Right cardiac atrium (tissue), 1 donor: ENCODE measurements around a stretch of chr12.

DNA sequence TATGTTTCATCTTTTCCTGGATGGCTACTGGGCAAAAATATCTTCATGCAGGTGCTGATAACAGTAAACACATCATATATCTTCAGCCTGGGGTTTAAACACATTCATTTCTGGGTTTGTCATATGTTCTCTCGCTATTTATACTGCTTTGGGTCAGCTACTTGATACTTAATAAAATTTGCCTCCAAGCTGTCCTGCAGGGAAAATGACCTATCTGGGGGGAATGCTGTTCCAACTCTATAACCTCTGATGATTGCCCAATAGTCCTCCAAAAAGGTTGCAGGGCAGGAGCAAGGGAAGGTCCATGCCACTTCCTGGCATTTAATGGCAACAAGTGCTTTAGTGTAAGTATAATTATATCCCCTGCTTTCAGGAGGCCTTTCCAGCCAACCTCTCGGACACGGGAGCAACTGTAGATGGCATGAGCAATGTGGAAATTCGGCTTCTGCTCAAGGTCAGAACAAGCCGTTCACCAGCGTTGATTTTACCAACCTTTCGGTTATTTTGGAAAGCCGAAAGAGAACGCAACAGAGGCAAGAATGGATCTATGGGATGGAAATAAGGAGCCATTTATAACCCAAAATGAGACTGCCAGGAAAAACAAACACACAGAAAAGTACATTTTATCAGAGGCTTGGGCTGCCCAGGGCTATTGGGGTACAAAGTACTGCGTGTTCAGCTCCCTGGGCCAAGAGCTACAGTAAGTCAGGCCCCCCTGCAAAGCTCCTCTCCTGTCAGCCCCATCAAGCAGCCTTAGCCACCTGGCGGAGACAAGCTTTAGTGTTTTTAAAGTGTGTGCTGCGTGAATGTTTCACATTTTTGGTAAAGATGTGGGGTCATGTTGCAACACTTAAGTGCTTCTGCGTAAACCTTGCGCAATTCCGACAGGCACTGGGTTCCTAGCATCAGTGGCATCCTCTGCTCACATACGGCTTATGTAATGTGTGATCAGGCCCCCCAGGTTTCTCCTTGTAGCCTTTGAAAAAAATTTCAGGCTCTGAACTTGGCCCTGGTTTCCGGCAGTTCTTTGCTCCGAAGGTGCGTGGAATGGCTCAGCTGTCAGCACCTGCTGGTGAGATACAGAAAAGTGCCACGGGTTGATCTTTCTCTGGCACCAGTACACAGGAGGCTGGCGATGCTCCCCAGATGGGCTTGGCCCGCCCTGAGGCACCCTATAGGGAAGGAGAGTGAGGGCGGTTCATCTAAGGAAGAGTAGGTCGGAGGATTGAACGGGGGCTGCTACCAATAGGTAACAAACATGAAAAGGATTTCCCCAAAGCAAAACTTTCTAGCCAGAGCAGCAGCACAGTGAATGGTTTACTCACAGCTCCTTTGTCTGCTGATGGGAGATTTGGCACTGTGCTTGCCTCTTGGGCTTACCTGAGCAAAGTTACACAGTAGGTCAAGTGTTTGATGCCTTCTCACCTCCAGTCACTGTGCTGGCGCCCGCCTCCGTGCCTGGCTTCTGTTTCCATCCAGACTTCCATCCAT lies 198.5 kb upstream of the EEA1 start:
- PRO-cap, result no peak

DNA sequence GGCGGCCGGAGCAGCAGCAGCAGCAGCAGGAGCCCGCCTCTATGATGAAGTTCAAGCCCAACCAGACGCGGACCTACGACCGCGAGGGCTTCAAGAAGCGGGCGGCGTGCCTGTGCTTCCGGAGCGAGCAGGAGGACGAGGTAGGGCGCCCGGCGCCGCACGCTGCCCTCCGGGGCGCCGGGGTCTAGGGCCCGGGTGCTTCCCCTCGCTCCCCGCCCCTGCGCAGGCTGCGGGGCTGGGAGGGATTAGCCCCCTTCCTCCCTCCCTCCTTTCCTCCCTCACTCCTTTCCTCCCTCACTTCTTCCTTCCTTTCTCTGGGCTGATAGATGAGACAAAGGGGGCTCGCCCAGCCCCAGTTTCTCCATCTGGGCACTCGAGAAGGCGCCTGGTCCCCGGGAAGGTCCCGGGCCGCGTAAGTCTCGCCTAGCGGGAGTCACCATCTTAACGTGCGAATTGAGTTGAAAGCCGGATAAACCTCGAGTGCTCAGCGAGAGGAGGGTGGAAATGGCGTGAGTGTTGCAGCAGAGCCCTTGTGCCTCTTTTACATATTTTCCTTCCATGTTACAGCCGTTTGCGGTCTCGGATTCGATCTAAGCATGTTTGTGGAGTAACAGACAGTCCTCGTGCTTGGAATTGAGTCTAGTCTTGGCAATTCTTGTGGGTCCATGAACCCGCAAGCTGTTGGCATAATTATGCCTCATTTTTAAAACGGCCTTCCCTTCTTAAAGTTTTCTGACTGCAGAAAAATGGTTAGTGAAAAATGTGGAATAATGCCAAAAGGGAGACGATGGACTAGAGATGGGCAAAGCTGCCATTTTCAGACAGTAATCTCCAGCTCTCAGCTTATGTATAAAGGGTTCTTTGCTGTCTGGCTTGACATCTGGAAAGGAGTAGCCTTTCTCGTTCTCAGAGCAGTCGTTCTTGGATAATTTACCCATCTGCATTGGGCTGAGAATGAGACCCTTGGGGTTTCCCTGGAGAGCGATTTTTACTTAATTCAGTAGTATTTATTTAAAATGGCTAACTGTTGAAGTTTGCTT lies 877 bp downstream of the NUDT4 start:
- PRO-cap, result unidirectional peak, plus-strand start at position 123 of the sequence; unidirectional peak, plus-strand start at position 355 of the sequence; unidirectional peak, plus-strand start at position 490 of the sequence

DNA sequence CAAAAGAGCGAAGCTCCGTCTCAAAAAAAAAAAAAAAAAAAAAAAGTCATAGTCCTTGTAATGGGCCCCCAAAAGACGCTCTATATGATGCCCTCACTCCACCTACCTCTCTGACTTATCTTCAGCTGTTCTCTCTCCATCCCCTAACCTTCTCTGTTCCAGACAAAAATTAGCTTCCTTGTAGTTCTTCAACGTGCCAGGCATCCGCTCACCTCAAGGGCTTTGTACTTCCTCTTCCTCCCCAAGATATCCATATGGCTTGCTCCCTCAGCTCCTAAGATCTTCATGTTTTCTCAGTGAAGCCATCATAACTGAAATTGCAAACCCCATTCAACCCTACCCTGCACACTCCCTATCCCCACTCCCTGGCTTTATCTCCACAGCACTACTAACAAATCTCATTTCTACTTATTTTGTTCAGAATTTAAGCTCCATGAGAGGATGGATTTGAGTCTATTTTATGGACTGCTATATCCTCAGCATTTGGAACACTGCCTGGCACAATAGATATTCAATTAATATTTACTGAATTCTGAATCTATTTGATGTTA lies 27.2 kb downstream of the UBE2N start:
- PRO-cap, result no peak

DNA sequence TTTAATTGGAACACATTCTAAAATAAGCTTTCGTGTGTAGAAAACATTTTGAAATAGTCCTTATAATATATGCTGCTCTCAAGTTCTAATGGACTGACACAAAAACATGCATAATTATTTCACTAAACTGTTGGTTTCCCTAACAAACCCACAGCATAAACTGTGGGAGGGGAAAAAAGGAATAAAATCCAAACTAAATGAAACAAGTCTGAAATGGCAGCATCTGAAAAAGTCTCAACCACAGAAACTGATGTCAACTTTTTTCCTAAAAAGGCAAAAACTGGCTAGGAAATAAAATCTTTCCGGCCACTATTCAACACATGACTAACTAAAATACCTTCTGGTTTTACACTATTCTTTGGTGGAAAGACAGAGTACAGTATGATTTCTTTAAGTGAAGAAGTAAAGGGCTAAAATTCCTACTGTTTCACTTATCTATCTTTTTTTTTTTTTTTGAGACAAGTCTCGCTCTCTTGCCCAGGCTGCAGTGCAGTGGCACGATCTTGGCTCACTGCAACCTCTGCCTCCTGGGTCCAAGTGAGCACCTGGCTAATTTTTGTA lies 25.7 kb downstream of the UBE2N start:
- PRO-cap, result no peak

DNA sequence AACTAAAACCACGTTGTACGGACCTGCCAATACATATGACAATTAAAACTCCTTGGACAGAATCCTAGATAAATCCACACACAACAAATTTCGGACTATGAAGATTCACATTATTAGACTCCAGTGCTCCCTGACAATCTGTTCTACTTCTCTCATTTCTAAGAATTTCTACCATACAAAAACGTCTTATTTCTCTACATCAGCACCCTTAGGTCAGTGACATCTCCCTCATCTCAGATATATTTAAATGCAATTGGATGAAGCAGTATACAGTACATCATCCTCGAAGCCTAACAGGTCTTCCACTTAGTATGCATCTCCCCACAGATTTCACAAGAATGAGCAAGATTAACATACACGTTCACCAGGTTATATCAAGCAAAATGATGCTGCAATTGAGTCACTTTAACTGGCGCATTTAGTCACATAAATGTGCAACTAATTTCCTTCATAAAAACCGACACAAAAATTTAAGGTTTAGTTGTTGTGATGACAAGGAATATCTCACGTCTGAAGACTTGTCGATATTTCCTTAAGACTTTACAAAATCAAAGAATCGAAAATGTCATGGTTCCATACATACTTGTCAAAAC lies 1.4 kb downstream of the UBE2N start:
- PRO-cap, result no peak

- PRO-cap, result no peak
Observed at GRCh38 chr12:93448879-93449184, 7.1 kb upstream of the UBE2N start.

- PRO-cap, result bidirectional peak, plus-strand start at chr12:93570389, minus-strand start at chr12:93570262
Observed at GRCh38 chr12:93570114-93570696, 2.3 kb upstream of the SOCS2 start.

DNA sequence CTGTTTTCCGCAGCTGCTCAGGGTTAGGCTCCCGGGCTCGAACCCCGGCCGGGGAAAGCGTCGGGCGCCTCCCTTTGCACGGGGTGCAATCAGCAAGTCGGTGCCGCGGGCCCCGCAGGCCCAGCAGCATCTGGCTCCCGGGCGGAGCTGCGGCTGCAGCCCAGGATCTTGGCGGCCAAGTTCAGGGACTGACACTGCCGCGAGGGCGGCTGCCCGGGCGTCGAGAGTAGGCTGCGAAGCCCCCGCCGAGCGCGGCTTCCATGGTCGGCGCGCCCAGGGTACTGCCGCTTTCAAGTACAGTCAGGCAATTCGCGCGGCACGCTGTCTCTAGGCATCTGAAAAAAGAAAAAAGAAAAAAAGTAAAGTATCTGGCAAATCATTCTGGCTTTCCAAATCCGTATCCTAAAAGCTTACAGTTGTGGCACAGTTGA lies 839 bp downstream of the SOCS2 start:
- PRO-cap, result bidirectional peak, plus-strand start at position 194 of the sequence, minus-strand start at position 132 of the sequence

- PRO-cap, result unidirectional peak, plus-strand start at chr12:93593265
Observed at GRCh38 chr12:93593008-93593648, 20.7 kb downstream of the SOCS2 start.

GRCh38 chr12:93662920-93663829 lies 14.0 kb upstream of the CRADD start:
- PRO-cap, result no peak

GRCh38 chr12:93818866-93819512 lies 141.8 kb downstream of the CRADD start:
- PRO-cap, result no peak

- PRO-cap, result no peak
Observed at GRCh38 chr12:94073282-94073707, 75.1 kb upstream of the PLXNC1 start.

GRCh38 chr12:94147696-94148288 lies 585 bp upstream of the PLXNC1 start:
- PRO-cap, result no peak

GRCh38 chr12:94244698-94245190 lies 96.4 kb downstream of the PLXNC1 start:
- PRO-cap, result no peak

GRCh38 chr12:94511426-94511825 lies 51.8 kb upstream of the CEP83 start:
- PRO-cap, result no peak

- PRO-cap, result no peak
Observed at GRCh38 chr12:94560552-94561472, 89.5 kb downstream of the TMCC3 start.

DNA sequence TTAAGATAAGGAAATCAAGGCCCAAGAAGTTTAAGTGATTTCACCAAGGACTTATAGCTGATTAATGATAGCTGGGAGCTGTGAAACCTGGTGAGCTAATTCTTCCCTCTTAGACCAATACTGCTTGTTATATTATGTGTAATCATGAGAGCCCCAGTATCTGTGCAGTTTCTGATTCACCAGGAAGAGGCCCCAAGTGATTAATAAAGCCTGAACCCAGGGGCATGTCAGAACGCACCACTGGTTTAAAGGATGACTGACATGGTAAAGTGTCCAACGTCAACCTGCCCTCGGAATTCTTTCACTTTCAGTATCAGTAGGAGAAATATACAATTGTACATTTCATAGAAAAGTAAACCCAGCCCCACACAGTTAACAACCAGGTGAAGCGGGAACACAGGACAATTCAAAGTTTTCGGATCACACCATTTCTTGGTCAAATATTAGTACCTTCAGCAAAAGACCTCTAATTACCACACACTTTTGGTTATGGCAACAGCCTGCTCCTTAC lies 28.7 kb downstream of the TMCC3 start:
- PRO-cap, result no peak

GRCh38 chr12:94643928-94645026 lies 6.1 kb downstream of the TMCC3 start:
- PRO-cap, result no peak

GRCh38 chr12:94832694-94833689 lies 170.5 kb downstream of the NDUFA12 start:
- PRO-cap, result no peak

DNA sequence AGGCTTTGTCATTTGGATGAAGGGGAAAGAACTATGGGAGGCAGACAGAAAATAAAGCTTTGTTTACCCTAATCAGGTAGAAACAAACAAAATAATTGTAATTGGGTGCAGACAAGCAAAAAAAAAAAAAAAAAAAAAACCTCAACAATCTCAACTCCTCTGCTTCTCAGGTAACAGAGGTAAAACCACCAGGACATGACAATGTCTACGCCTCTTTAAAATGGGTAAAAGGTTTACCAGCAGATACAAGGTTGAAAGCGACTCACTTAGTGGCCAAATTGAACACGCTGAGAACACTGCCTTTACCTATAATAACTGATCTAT lies 752 bp downstream of the FGD6 start:
- PRO-cap, result no peak